ENCODE measurements around the gene PLD3.

- PRO-cap = no peak
Measured at GRCh38 chr19:40284194-40285002, 747 bp downstream of the AKT2 start.

DNA sequence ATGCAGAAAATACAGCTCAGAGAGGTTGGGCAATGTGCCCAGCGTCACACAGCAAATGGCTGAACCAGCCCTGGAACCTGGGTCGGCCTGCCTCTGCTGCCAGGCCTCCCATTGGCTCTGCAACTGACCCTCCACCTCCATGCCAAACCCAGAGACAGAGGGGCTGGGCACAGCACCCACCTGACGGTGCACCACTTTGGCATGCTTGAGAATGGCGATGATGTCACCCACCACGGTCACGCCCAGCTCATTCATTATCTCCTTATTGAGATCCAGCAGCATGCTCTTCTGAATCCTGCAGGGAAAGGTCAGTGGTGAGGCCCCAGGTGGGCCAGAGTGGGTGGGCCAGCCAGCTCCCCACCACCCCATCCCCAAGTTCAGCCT, 12.3 kb downstream of the C19orf47 start:
- PRO-cap = no peak

GRCh38 chr19:40348235-40349064, at the start of gene PLD3:
Gene PLD3 (plus strand): TSS chr19:40348695.
- PRO-cap = bidirectional peak, plus-strand start at chr19:40348727, minus-strand start at chr19:40348423

- PRO-cap = no peak
Measured at GRCh38 chr19:40355873-40356399, 7.4 kb downstream of the PLD3 start.

- PRO-cap = no peak
Measured at GRCh38 chr19:40377575-40378260, 12.3 kb downstream of the HIPK4 start.

- PRO-cap = no peak
Measured at GRCh38 chr19:40410286-40410485, 3.0 kb downstream of the PRX start.

- PRO-cap = no peak
Measured at GRCh38 chr19:40411932-40412248, 1.3 kb downstream of the PRX start.

- PRO-cap = no peak
Measured at GRCh38 chr19:40463060-40463563, 2.4 kb downstream of the BLVRB start.

DNA sequence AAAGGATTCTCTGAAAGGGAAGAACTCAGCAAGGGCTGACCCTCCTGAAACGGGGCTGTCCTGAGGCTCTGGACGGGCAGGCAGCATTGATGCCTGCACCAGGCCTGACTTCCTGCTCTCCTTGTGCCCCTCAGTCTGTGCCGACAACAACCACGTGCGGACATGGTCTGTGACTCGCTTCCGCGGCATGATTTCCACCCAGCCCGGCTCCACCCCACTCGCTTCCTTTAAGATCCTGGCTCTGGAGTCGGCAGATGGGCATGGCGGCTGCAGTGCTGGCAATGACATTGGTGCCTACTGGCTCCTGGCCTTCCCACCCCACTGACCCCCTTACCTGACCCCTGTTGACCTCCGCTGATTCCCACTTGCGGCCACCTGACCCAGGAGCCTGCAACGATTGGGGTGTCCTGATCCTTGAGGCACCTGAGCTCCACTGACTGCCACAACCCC, 11.8 kb downstream of the SHKBP1 start:
- PRO-cap = no peak

DNA sequence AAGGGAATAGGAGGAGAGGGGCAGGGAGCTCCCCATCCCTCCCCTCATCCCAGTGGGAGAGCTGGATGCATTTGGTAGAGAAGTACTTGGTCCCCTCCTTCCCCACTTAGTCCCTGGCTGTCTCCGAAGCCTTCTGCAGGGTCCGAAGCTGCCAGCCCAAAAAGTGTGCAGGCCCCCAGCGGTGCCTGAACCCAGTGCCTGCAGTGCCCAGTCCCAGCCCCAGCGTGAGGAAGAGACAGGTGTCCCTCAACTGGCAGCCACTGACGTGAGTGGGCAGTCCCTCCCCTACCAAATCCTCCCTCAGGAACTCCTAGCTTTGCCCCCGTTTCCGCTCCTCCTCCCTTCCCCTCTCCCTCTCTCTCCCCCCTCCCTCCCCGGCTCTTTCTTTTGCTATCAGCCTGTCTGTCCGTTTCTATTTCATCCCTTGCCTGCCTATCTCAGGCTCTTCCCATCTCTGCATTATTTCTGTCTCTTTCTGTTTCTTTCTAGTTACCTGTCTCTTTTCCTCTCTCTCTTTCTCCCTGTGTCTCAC, 1.8 kb upstream of the LTBP4 start:
- PRO-cap = no peak

- PRO-cap = no peak
Measured at GRCh38 chr19:40599824-40600566, 1.2 kb upstream of the LTBP4 start.

DNA sequence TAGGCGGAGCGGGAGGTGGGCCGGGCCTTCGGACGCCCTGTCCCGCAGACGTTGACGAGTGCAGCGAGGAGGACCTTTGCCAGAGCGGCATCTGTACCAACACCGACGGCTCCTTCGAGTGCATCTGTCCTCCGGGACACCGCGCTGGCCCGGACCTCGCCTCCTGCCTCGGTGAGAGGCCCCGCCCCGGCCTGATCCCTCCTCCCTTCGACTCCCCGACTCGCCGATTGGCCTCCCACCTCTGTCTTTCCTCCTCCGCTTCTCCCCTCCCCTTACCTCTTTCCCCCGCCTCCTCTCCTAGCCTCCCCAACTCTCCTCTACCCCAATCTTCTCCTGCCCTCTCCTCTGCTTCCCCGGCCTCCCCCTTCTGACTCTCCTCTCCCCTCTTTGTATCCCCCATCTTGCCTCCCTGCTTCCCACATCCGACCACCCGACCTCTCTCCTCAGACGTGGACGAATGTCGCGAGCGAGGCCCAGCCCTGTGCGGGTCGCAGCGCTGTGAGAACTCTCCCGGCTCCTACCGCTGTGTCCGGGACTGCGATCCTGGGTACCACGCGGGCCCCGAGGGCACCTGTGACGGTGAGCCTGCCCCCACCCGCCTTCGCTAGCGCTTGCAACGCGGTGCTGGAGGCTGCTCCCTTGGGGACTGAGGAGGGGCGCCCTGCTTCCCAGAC, 12.8 kb downstream of the LTBP4 start:
- PRO-cap = bidirectional peak, plus-strand start at position 47 of the sequence, minus-strand start outside the sequence; bidirectional peak, plus-strand start at position 275 of the sequence, minus-strand start at position 173 of the sequence

GRCh38 chr19:40627122-40627838, 26.1 kb downstream of the LTBP4 start:
- PRO-cap = no peak

DNA sequence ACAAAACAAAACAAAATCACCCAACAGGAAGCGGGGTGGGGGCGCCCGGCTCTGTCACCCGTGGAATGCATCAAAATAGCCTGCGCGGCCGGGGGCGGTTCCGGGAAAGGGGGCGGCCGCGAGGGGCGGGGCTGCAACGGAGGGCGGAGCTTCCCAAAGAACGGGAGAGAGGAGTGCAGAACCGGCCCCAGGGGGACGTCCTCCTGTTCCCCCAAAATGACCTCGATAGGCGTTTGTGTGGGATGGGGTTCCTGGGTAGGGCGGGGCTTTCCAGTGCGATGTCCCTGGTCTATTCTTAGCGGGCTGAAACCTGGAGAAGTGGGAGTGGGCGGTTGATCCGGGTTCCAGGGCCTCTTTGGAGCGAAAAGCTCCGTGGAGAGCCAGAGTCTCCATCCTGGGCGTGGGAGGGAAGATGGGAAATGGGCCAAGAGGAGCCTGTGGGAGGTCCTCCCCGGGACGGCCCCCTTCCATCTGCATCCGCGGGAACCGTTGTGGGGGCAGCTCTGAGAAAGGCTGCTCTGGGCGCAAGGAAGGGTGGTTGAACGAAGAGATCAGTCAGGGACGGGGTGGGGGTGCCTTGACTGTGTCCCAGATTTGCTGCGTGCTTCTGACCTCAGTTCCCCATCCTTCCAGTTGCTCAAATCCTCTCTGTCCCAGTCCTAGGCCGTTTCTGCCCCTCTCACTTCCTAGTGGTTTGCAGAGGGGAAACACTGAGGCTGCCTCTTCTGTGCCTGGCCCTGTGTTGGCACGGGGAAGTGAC, 27.0 kb downstream of the NUMBL start:
- PRO-cap = bidirectional peak, plus-strand start at position 147 of the sequence, minus-strand start outside the sequence

DNA sequence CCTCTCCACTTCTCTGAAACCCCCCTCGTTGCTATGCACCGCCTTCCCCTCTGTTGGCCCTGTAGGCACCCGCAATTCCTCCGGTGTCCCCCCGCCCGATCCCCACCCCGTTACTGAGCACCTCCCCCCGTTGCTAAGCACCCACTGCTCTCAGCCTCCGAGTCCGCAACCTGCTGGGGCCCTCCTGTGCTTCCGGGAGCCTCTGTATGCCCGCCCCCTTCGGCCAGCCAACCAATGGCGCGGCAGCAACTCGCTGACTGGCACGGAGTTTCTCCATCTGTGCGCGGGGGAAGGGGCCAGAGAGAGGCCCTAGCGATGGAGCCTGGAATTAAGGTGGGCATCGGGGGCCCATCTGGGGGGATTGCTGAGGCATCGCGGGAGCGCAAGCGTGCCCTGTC, 1.8 kb downstream of the COQ8B start:
- PRO-cap = bidirectional peak, plus-strand start at position 276 of the sequence, minus-strand start at position 167 of the sequence

- PRO-cap = no peak
Measured at GRCh38 chr19:40718493-40719397, 1.8 kb downstream of the ITPKC start.

GRCh38 chr19:40811459-40812515, 12.8 kb downstream of the EGLN2 start:
- PRO-cap = no peak

DNA sequence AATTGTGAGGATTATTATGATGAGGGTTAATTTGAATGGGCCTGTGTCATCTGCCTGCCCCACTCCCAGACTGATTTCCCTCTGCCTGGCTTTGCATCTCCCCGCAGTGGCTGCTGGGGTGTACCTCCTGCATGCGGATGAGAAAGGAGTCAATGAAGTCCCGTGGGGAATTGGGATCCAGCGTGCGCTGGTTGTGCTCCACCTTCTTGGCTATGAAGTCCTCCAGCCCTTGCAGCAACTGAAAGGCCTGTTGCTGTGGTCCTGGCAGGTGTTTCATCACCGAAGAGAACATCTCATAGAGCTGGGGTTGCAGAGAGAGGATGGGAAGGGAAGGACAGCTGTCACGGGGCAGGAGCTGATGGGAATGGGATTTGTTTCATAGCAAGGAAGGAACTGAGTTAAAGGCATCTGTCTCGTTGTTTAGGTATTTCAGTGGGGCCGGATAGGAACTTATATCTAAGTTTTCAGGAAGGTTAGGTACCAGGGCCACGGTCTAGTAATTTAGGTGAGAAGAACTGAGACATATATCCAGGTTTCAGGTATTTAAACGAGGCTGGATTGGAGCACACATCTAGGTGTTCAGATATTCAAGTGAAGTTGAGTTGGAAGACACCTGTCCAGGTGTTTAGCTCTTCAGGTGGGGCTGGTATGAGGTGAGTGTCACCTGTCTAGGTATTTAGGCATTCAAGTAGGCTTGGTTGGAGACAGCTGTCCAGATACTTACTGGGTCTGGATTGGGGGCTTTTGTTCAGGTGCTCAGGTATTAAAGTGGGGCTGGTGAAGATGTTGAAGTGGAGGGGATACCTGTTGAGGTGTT, 3.3 kb downstream of the CYP2A6 start:
- PRO-cap = no peak

DNA sequence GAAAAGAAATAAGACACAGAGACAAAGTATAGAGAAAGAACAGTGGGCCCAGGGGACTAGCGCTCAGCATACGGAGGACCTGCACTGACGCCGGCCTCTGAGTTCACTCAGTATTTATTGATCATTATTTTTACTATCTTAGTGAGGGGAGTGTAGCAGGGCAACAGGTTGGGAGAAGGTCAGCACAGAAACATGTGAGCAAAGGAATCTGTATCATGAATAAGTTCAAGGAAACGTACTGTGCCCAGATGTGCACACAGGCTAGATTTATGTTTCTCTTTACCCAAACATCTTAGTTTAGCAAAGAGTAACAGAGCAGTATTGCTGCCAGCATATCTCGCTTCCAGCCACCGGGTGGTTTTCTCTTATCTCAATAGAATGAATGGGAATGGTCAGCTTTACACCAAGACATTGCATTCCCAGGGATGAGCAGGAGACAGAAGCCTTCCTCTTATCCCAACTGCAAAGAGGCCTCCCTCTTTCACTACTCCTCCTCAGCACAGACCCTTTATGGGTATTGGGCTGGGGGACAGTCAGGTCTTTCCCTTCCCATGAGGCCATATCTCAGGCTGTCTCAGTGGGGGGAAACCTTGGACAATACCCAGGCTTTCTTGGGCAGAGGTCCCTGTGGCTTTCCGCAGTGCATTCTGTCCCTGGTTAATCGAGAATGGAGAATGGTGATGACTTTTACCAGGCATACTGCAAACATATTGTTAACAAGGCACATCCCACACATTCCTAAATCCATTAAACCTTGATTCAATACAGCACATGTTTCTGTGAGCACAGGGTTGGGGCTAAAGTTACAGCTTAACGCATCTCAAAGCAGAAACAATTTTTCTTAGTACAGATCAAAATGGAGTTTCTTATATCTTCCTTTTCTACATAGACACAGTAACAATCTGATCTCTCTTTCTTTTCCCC, 40.5 kb upstream of the CYP2A7 start:
- PRO-cap = no peak

DNA sequence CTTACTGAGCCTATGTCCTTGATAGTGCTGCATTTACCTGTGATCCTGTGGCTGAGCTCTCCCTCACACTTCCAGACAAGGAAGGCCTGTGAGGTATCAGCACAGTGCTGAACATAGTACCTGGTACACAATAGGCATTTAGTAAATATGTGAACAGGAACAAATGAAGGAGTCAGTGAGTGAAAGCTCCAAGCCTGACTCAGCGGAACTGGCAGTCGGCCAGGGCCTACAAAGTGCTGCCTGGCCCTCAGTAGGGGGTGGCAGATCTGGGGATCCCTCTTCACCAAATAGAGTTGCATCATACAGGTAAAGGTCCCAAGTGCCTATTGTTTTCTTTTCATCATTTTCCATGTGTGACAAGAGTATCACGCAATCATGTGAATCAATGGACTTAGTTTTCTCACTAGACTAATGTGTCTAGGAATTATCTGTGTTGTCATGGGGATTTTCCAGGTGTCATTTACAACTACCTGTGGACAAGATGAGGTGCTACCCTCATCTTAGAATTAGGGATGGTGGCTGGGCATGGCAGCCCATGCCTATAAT, 9.2 kb downstream of the CYP2B6 start:
- PRO-cap = no peak